Diencephalon (tissue), 2 donors: ENCODE measurements around a stretch of chr2.

GRCh38 chr2:235744015-235744543 is 250.2 kb downstream of the AGAP1 start:
- RAMPAGE, long total RNA: no peak

- RAMPAGE, long total RNA: no peak
Measured at GRCh38 chr2:235811793-235812837, 318.3 kb downstream of the AGAP1 start.

- RAMPAGE, long total RNA: no peak
Measured at GRCh38 chr2:235908530-235909198, 259.5 kb downstream of the GBX2 start.

DNA sequence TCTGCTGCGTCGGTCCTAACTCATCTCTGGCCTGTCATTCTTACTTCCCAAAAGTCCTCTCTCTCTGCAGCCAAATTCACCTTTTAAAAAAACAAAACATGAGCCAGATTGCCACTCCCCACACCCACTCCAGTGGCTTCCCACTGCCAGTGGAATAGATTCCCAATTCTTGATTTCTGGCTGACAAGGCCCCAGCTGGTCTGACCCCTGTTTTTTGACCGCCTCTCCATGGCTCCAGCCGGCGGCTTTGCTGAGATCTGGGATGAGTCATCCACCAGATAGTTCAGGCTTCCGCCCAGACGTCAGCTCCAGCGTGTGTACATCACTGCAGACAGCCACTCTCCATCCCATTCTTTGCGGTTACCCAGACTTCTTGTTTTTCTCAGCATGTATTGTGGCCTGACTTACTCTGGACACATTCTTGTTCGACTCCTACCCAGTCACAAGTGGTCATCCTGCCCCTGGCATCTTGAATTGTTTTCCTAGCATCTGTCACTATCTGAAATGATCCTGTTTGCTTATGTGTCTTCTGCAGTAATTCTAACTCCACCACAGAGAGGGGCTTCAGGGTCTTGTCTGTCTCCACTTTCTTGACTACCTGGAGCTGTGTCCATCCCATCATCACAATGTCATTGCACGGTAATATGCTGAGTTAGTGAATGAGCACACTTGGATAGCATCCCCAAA is 227.8 kb downstream of the GBX2 start:
- RAMPAGE, long total RNA: no peak

GRCh38 chr2:235974418-235974887 is 193.7 kb downstream of the GBX2 start:
- RAMPAGE, long total RNA: no peak

- RAMPAGE, long total RNA: no peak
Measured at GRCh38 chr2:236167022-236168093, 828 bp downstream of the GBX2 start.

- RAMPAGE, long total RNA: no peak
Measured at GRCh38 chr2:236240026-236241342, 23.7 kb downstream of the ASB18 start.

GRCh38 chr2:236503441-236503921 is 3.8 kb downstream of the IQCA1 start:
- RAMPAGE, long total RNA: no peak

DNA sequence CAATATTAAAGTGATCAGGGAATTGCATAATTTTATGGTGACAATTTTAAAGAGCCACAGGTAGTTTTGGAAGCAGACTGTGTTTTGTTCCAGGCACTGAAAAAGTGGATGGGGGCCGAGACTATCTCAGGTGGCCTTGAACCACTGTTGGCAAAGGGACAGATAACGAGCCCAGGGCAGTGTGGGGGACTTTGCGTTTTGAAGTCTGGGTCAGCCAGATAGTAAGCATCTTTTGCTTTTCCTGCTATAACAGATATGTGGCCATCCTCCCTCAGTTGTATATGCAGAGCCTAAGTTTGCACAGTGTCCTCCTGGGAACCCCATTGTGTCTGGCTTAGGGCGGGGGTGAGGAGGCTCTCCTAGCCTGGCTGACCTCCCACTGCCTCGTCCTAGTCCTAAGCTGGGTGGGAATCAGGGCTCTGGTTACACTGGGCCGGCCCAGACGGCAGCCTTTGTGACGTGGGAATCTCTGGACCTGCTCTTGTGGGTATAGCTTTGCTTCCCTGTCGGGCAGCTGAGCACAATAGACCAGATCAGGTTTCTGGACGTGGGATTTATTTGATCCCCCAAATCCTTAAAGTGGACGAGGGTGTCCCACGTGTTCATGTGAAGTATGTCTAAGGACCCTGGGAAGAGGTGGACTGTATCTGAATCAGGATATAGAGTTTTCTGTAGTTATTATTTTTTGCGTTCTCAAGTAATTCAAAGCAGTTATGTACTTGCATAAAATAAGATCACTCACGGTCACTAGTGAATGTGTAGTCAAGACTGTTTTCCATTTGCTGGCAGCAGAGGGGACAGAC is 2.8 kb downstream of the ACKR3 start:
- RAMPAGE, long total RNA: no peak

GRCh38 chr2:236688083-236688807 is 118.6 kb downstream of the ACKR3 start:
- RAMPAGE, long total RNA: no peak

- RAMPAGE, long total RNA: no peak
Measured at GRCh38 chr2:236718993-236719796, 149.6 kb downstream of the ACKR3 start.

DNA sequence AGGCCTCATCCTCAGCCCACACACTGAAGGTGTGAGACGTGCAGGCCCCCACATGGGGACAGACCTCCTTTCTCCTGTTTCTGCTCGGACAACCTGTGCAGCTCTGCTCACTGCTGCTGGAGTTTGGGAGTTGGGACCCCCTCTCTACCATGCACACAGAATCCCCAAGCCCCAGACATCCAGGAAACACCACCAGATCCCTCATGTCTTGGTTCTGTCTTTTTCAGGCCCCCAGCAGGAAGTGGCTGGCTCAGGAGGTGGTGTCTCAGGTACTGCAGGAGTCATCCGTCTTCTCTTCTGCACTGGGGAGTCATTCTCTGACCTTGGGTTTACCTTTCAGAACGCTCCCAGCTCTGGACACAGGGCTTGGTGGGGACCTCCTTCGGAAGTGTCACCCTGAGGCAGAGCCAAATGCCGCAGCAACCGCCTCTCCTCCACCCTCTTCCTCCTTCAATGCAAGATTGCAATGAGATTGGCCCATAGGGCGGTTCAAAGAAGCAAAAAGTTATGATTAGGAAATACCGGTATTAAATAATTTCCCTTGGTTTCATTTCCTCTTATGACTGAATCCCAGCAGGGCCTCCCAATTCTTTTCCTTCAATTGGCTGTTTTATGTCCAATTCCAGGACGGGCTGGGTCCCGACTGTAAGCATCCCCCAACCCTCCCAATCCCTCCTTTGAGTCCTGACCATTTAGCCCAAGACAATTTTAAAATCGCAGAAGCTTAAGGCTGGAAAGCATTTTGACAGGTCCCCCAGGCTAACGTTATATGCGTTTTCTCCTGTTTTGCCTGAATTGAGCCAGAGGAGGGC is 178.7 kb downstream of the ACKR3 start:
- RAMPAGE, long total RNA: no peak

- RAMPAGE, long total RNA: no peak
Measured at GRCh38 chr2:237081573-237082067, 4.1 kb upstream of the COPS8 start.

- RAMPAGE, long total RNA: no peak
Measured at GRCh38 chr2:237086084-237086623, 465 bp downstream of the COPS8 start.

- RAMPAGE, long total RNA: no peak
Measured at GRCh38 chr2:237296350-237296549, 117.7 kb downstream of the COL6A3 start.

DNA sequence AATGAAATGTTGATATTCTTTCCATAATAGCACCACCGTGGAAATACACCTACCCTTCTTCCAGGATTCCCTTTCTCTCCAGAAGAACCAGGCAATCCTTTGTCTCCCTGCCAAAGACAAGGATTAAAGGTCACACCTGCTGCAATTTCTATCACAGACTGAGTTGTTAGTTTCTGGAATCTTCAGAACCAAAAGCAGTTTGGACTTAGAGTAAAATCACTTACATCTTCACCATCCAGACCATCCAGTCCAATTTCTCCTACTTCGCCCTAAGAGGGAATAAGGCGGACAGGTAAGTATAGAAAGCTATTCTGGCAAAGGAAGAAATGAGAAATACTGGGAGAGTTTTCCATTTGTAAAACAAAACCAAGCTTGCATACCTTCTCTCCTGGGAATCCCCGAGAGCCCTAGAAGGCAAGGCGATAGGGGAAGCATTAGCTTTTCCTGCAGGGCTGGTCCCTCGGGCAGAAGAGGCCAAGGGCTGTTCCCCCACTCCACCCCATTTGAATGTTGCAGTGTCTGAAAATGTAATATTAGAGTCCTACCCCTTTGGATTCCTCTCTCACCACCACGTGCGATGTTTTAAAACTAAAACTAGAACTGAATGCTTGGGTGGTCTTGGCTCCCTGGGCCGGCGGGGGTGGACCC is 54.9 kb downstream of the COL6A3 start:
- RAMPAGE, long total RNA: no peak

DNA sequence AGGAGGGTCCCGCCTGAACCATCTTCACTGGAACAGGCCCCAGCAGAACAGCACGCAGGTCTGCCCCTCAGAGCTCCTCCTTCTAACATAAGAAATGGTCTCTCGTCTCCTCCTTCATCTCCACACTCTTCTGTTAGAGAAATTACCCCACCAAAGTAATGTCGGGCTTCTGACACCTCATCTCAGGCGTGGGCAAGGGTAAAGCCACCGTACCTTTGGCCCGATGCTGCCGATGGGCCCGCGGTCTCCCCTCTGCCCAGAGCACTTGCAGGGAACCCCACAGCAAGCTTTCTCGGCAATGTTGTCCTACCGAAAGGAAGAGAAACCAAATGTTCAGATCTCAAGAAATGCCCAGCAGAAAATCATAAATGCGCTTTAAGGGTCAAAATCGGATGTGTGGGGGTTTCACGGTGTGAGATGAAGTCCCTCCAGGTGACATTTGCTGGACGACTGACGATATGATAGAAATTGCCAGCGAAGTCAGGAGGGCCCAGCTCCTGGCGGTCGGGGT is 52.4 kb downstream of the COL6A3 start:
- RAMPAGE, long total RNA: no peak

- RAMPAGE, long total RNA: no peak
Measured at GRCh38 chr2:237404951-237405339, 9.0 kb downstream of the COL6A3 start.

GRCh38 chr2:237421443-237422191 is 7.7 kb upstream of the COL6A3 start:
- RAMPAGE, long total RNA: no peak

DNA sequence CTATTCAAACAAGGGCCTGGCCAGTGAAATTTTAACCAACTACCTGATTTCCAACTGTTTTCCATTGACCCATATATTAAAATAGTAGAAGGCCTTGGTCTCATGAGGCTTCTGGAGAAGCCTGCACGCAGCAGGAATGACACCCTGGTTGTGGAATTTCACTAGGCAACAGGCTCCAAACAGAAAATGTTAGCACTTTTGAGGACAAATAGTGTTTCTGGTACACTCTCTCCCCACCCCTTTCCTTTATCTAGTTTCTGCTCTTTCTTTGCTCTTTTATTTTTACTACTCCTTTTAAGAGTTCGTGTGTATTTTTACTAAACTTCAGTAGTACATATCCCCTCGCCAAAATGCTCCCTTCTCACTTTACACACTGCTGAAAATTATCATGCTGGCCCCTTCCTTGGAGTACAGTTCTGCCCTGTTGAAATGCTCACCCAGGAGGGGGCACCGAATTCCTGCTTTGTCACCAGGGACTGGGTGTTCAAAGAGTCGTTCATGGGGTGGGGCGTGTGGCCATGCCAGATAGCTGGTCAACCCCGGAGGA is 22.0 kb upstream of the COL6A3 start:
- RAMPAGE, long total RNA: no peak